BE2C (cell line): ENCODE measurements around a stretch of chr14.

- RRBS: no CpG with 5 or more reads among the region's 4 CpGs
Measured at GRCh38 chr14:100986961-100987280, 83.4 kb upstream of the RTL1 start.

DNA sequence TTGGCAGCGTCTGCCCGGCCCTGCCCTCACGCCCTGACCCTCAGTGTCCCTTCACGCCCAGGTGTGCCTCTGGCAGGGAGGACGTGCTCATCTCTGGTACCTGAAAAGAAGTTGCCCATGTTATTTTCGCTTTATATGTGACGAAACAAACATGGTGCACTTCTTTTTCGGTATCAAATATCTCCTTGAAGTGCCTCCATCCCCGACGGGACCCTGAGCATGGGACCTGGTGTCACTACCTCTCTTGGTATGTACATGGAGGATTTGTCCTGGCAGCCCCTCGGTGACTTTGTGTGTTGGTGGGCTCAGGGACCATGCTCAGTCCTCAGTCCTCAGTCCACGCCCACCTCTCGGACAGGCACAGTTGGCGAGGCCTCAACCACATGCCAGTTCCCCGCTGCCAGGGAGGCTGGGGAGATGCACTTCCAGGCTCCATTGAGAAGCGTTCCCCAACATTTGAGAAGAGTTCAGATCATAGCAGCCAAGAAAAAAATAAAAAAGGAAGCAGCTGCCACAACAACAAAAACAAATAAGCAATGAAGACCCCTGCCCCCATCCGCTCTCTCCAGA is 130.2 kb upstream of the RTL1 start:
- RRBS: no CpG with 5 or more reads among the region's 17 CpGs

- RRBS: no CpG with 5 or more reads among the region's 19 CpGs
Measured at GRCh38 chr14:101230112-101230519, 326.6 kb upstream of the RTL1 start.

GRCh38 chr14:101458635-101459550 is 302.6 kb upstream of the PPP2R5C start:
- RRBS: 7% methylated on average over 62 of the region's 102 CpGs

- RRBS: no CpG with 5 or more reads among the region's 7 CpGs
Measured at GRCh38 chr14:101475660-101475875, 285.9 kb upstream of the PPP2R5C start.

- RRBS: no CpG with 5 or more reads among the region's 13 CpGs
Measured at GRCh38 chr14:101713414-101714026, 48.0 kb upstream of the PPP2R5C start.

GRCh38 chr14:101834359-101835005 is 73.0 kb downstream of the PPP2R5C start:
- RRBS: no CpG with 5 or more reads among the region's 5 CpGs

GRCh38 chr14:101835979-101836624 is 74.6 kb downstream of the PPP2R5C start:
- RRBS: no CpG with 5 or more reads among the region's 8 CpGs

GRCh38 chr14:101849092-101849615 is 87.6 kb downstream of the PPP2R5C start:
- RRBS: no CpG with 5 or more reads among the region's 11 CpGs

- RRBS: no CpG with 5 or more reads among the region's 10 CpGs
Measured at GRCh38 chr14:101874991-101875691, 89.2 kb upstream of the DYNC1H1 start.

DNA sequence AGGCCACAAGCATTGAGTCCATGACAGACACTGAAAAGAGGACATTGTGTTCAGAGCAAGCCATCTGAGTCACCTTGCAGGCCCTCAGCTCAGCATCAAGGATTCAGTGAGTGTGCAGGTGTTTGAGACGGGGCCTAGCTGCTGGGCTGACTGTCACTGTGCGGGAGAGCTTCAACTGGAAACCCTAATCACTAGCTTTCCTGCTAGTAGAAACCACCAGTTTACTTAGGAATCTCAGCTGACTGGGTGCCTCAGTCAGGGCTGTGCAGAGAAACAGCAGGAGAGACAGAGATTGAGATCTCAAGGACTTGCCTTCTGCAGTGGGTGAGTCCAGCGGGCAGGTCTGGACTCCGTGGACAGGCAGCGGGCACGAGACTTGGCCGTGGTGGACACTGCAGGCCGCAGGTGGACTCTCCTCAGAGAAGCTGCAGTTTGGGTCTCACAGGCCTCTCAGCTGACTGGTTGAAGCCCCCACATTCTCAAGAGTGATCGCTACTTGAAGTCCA is 86.0 kb upstream of the DYNC1H1 start:
- RRBS: no CpG with 5 or more reads among the region's 9 CpGs

DNA sequence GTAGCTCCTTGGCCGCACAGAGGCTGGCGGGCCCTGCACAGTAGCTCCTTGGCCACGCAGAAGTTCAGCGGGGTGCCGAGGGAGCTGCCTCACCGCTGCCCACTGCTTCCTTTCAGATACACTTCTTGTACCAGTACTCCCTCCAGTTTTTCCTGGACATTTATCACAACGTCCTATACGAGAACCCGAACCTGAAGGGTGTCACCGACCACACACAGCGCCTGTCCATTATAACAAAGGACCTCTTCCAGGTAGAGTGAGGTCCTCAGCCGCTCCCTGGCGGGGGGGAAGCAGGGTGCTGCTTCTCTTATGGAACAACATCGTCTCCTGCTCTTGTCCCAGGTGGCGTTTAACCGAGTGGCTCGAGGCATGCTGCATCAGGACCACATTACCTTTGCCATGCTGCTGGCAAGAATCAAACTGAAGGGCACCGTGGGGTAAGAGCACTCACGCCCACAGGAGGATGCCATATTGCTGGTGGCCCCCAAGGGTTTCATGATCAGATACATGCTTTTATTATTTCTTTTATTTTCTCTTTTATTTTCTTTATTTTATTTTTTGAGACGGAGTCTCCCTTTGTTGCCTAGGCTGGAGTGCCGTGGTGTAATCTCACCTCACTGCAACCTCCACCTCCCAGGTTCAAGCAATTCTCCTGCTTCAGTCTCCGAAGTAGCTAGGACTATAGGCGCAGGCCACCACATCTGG is 47.4 kb downstream of the HSP90AA1 start:
- RRBS: no CpG with 5 or more reads among the region's 23 CpGs

DNA sequence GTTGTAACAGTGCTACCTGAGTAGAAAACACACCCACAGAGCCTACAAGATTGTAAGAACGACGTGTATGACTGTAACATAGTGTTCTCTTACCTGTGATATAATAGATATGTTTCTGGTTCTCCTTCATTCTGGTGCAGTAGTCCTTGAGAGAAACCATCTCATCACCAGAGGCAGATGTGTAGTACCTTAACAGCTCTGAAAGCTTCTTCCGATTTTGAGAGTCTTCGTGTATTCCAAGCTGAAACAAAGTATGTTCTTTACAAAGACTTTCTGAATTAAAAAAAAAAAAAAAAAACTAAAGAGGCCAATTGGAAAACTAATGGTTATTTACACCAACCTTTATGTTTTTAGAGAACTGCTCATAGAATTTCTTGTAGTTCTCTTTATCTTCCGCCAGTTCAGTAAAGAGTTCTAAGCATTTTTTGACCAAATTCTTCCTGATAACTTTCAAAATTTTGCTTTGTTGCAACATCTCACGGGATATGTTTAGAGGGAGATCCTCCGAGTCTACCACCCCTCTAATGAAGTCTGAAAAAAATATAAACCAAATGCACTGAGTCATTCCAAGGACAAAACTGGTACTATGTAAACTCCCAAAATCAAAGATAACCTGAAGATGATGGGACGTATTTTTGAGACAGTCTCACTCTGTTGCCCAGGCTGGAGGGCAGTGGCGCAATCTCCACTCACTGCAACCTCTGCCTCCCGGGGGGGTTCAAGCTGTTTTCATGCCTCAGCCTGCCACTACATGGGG is 3.2 kb downstream of the HSP90AA1 start:
- RRBS: no CpG with 5 or more reads among the region's 10 CpGs

- RRBS: 1% methylated on average over 42 of the region's 96 CpGs
Measured at GRCh38 chr14:102087188-102088171, 636 bp upstream of the HSP90AA1 start.

DNA sequence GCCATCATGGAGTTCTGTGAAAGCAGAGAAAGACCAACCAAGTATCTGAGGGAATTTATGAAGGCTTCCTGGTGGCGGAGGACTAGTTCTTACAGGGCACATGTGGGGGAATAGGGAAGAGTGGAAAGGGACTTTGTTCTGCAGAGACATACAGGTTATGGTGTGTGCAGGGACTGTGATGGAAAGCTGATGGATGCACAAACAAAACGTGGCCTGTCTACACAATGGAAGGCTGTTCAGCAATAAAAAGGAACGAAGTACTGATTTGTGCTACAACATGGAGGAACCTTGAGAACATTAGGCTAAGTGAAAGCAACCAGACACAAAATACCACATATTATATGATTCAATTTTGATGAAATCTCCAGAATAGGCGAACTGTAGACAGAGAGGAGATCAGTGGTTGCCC is 2.6 kb downstream of the TECPR2 start:
- RRBS: no CpG with 5 or more reads among the region's 4 CpGs

DNA sequence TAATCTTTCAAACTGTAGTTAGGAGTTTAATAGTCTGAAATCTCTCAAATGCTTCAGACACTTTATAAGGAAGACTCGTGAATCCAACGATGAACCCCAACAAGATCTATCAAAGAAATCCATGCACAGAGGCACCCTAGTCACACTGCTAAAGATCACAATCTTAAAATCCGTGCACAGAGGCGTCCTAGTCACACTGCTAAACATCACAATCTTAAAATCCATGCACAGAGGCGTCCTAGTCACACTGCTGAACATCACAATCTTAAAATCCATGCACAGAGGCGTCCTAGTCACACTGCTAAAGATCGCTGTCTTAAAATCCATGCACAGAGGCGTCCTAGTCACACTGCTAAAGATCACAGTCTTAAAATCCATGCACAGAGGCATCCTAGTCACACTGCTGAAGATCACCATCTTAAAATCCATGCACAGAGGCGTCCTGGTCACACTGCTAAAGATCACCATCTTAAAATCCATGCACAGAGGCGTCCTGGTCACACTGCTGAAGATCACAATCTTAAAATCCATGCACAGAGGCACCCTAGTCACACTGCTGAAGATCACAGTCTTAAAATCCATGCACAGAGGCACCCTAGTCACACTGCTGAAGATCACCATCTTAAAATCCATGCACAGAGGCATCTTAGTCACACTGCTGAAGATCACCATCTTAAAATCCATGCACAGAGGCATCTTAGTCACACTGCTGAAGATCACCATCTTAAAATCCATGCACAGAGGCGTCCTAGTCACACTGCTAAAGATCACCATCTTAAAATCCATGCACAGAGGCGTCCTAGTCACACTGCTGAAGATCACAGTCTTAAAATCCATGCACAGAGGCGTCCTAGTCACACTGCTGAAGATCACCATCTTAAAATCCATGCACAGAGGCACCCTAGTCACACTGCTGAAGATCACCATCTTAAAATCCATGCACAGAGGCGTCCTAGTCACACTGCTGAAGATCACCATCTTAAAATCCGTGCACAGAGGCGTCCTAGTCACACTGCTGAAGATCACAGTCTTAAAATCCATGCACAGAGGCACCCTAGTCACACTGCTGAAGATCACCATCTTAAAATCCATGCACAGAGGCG is 16.6 kb downstream of the TECPR2 start:
- RRBS: no CpG with 5 or more reads among the region's 17 CpGs

- RRBS: no CpG with 5 or more reads among the region's 10 CpGs
Measured at GRCh38 chr14:102497896-102498238, 11.7 kb downstream of the ANKRD9 start.

DNA sequence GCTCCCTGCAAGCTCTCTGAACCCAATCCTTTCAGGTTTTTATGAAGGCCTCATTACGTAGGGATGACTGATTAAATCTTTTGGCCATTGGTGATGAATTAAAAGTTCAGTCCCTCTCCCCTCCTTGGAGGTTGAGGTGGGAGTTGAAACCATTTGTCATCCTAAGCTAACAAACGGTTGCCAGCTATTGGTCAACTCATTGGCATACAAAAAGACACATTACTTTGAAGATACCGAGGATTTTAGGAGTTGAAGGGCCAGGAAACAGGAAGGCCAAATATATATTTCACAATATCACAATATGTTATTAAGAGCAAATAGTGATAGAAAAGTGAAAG is 24.3 kb downstream of the RCOR1 start:
- RRBS: no CpG with 5 or more reads among the region's 3 CpGs

DNA sequence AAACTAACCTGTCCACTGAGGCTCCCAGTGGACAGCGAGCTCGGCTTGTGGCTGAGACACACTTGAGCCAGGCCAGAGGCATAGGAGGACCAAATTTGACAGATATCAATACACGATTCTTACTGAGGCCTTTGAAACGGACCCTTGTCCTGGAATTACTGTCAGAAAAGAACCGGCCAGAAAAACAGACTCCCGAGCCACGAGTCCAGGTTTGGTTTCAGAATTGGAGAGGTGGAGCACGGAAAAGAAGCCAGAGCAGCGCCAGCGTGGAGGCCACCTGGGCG is 90.7 kb downstream of the RCOR1 start:
- RRBS: no CpG with 5 or more reads among the region's 11 CpGs

- RRBS: no CpG with 5 or more reads among the region's 9 CpGs
Measured at GRCh38 chr14:102802990-102803818, 26.0 kb downstream of the TRAF3 start.